ENCODE measurements around the gene TTC17.

DNA sequence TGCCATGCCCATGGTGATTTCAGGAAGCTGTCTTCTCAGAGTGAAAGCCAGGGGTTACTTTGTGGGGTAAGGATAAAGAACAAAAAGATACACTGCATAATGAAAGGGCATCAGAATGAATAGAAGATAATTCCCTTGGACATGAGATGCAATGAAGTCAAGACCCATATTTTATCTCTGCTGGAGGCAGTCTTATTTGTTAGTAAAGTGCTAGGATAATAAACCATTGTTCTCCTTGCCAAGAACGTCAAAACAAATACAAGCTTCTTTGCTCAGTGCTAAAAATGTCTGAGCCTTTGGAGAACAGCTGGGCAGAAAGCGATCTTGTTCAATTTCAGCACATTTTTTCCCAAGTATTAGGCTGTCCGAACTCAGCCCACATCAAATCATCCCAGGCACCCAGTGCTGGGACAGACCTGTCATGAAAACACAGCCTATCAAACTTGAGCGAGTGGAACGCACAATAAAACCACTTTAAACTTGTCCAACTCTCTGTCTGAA is 38.0 kb upstream of the LDLRAD3 start:
- PRO-cap, result no peak

GRCh38 chr11:35968759-35969557 is 25.1 kb downstream of the LDLRAD3 start:
- PRO-cap, result no peak

DNA sequence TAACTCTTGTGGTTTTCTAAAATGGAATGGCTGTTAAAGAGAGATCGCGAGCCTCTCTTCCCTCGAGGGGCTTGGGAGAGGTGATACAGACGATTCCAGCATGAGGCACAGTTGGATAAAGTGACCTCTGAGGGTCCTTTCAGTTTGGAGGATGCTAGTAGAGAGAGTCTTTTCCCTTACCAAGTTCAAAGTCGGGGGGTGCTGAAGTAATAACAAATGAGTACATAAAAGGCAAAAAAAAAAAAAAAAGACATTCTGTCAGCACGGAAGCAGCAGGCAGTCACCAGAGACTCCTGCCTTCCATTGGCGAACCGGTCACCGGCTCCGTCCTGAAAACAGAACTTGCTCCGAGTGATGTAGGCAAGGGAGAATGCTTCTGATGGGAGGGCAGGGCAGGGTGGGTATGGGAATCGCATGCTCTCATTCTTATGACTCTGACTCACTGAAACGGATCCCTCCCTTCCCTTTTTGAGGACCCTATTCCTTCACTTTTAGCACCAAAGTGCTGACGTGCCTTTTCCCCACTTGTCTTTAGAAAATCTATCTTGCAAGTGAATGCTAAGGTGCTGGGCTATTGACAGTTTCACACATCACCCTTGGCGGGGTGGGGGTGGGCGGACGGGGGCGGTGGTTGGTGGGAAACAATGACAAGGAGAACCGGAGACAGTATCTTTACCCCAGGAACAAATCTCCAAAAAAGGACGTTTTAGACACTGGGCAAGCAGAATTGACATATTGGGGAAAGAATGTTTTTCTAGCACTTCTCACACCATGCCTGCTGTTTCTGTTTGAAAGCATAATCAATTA is 65.9 kb downstream of the PRR5L start:
- PRO-cap, result bidirectional peak, plus-strand start at position 424 of the sequence, minus-strand start at position 353 of the sequence

DNA sequence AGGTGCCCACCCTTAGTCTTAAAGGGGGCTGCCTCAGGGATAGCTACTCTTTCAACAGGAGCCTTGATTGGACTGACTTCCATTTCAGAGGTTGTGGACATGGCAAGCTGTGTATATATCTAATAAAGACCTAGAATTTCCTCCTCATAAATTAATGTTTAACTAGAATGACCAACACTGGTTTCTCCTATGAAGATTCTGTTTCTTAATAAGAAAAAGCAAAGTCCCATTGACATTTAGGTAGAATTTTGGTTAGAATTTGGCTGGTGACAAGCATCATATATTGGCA is 77.0 kb downstream of the PRR5L start:
- PRO-cap, result no peak

GRCh38 chr11:36376871-36377944 is 81.1 kb downstream of the PRR5L start:
- PRO-cap, result bidirectional peak, plus-strand start at chr11:36377716, minus-strand start at chr11:36377705

- PRO-cap, result no peak
Measured at GRCh38 chr11:36421021-36421246, 89.1 kb downstream of the TRAF6 start.

DNA sequence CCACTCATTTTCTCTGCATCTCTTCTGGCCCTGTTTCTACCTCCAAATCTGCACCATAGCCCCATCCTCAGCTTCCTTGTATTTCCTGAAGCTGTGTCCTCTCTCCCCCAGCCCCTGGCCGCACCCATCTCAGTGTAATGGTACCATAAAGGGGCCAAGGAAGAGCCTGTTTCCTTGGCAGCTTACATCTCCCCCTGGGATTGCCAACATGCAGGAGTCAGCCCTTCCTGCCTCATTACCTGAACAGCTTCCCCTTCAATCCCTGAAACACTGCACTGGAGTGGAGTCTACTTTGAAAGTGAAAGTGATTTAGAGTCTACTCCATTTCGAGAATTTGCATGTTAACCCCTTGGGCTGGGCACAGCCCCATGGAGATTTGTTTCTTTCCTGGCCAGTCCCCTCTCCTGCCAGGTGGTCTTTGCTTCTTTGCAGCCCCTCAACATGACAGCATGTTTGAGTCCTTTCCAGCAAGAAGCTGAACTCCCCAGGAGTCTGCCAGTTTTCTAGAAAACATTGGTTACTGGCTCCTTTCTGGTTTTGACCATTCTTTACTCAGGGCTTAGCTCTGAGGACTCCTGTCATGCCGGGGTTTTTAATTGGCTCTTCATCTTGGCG is 60.0 kb downstream of the TRAF6 start:
- PRO-cap, result no peak

DNA sequence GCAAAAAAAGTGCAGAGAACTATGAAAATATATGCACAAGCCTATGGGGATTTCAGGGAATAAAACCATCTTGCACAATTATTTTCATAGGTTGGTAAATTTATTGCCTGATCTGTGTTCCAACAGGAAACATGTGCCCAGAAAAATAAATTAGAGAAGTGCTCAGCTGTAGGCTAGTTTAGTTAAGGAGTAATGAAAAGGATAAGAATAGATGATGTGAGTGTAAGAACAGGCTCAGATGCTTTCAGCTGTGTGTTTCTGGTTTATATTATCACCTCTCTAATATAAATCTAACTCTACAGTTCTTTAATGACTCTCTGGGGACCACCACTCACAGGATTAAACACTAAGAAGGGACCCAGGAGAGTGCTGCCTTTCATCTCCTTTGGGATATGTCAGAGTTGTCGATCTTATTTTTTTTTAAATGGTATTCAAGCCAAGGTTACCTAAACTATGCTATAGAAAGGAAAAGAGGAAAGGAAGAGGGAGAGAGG is 1169.1 kb downstream of the LRRC4C start:
- PRO-cap, result no peak

- PRO-cap, result no peak
Measured at GRCh38 chr11:41459887-41460655, 619 bp upstream of the LRRC4C start.

DNA sequence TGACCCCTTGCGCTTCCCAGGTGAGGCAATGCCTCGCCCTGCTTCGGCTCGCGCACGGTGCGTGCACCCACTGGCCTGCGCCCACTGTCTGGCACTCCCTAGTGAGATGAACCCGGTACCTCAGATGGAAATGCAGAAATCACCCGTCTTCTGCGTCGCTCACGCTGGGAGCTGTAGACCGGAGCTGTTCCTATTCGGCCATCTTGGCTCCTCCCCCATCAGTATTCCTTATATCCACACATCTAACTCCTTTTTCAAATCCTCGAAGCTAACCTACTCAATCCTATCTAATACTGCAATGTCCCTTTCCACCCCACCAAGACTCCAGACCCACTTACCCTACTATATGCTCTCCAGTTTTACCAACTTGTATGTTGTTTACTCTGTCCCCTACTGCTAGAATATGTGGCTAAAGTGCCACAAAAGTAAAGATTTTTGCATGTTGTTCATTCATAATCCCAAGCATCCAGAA is 6.8 kb upstream of the TTC17 start:
- PRO-cap, result unidirectional peak, minus-strand start at position 230 of the sequence

DNA sequence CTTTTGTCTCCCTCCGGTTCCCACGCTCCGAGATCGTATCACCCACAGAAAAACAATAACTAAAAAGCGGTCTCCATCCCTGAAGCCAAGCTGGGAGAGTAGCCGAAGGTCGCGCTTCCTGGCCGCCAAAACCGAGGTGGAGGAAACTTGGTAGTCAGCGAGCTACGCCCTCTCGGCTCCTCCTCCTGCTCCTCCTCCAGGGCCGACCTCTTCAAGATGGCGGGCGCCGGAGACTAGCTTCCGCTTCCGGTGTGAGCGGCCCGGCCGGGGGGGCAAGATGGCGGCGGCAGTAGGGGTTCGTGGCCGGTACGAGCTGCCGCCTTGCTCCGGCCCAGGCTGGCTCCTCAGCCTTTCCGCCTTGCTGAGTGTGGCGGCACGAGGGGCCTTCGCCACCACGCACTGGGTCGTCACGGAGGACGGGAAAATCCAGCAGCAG is at the start of gene TTC17:
Gene TTC17 (plus strand): TSS at position 243 of the 436 bp plus-strand sequence.
- PRO-cap, result bidirectional peak, plus-strand start at position 266 of the sequence, minus-strand start at position 138 of the sequence

DNA sequence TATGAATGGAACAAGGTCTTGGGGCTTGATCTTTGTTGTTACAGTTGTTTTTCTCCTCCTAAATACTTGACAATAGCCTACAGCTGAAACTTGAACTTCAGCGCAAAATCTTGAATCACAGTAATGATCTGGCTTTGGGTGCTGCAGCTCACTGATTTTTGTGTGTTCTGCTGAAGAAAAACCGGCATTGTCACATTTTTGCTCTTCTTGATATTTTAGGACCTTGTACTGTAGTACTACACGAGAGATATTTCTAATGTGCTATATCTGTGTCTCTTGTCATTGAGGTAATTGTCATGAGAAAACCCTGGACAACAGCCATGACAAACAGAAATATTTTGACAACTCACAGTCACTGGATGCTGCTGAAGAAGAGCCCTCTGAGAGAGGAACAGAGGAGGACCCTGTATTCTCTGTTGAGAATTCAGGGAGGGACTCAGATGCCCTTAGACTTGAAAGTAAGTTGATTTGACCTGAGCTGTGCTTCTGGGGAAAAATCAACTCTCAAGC is 77.2 kb downstream of the TTC17 start:
- PRO-cap, result no peak

DNA sequence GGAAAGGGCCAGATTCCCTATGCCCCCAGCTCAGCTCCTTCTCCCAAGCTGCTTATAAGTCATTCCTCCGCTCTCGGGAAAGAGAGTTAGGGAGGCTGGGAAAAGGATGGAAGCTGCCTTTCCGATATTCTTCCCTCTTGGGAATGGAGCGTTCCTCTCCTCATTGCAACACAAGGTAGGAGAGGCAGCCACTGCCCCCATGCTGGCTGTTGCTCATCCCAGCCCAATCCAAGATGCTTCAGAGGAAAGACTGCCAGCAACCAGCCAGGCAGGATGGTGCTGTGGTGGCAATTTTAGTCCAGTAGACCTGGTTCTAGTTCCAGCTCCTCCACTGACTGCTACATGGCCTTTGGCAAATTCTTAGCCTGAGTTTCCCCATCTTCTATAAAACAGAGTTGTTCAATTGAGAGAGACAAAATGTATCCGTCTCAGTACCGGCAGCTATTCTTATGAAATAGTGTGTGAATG is 13.7 kb upstream of the C11orf96 start:
- PRO-cap, result no peak

GRCh38 chr11:44450521-44451085 is 114.9 kb upstream of the CD82 start:
- PRO-cap, result no peak

GRCh38 chr11:44564955-44565420 is 475 bp upstream of the CD82 start:
- PRO-cap, result unidirectional peak, minus-strand start at chr11:44565118; unidirectional peak, minus-strand start at chr11:44565154

GRCh38 chr11:44572711-44573459 is 7.4 kb downstream of the CD82 start:
- PRO-cap, result no peak

- PRO-cap, result no peak
Measured at GRCh38 chr11:44574591-44575042, 9.2 kb downstream of the CD82 start.

- PRO-cap, result no peak
Measured at GRCh38 chr11:44596447-44596901, 31.0 kb downstream of the CD82 start.

- PRO-cap, result unidirectional peak, minus-strand start at chr11:44912382
Measured at GRCh38 chr11:44912165-44912534, 38.5 kb downstream of the TP53I11 start.

DNA sequence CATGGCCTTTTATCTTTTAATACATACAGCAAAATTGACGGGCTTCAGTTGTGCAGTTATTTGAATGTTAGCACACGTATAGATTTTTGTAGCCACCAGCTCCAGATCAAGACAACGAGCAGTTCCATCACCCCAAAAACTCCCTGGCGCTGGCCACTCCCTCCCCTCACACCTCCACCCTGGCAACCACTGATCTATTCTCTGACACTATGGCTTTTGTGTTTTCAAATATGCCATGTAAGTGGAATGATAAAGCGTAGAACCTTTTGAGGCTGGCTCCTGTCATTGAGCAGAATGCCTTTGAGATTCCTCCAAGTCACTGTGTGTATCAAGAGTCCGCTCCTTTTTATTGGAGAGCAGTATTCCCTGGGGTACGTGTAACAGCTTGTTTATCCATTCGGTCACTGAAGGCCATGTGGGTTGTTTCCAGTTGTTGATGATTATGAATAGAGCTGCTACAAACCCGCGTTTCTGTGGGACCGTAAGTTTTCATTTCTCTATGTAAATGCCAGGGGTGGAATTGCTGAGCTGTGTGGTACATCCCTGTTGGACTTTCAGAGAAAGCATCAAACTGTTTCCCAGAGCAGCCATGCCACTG is 10.3 kb downstream of the TP53I11 start:
- PRO-cap, result no peak

All from endodermal cell (in vitro differentiated cells).